Airway epithelial cell (primary cell): Measurements from ENCODE around the genes GABRE, PNMA6A, ATP2B3 and SLC6A8.

DNA sequence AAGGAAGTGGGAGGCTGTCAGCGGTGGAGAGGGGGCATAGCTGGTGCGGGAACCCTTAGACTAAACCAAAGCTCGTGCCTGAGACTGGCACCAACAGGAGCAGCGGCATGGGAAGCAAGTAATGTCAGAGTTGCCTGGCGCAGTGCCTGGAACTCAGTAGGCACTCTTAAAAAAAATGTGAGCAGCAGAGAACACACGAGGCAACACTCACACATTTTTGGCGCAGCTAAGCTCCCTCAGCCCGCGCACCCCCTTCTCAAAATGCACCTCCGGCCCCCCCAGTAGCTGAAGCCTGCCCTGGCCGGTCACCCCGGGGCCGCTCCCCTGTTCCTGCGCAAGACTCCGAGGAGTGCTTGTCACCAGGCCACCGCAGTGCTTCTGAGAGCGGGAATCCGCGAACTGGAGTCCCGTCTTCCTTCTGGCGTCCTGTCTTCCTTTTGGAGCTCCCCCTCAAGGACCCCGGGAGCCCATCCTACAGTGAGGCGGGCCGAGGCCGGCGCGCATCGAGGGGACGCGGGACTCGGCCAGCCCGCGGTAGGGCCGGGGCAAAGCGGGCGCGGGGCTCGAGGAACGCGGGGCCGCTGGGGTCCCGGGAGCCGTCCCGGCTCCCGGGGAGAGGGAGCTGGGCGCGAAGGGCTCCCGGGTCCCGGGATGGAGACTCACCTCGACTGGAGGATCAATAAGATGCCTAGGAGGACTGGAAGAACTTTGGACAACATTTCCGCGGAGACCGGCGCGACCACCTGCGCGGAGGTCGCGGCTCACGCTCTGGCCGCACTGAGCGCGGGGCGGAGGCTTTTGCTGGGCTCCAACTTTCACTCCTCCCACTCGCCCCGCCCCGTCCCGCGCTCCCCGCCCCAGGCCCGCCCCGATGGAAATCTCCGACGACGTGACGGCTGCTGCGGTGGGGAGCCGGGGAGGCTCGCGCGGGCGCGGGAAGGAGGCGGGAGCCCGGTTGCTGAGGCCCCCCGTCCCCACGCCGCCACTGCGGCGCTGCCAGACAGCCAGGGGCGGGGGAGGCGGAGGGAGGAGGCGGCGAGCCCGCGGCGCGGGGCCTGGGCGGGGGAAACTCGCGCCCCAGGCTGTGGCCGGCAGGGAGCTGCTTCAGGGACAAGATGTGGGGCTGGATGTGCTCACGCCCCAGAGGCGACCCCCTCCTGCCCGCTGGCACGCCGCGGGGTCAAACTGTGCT lies at the start of gene GABRE:
TSS of gene GABRE (minus strand) at position 770 of the 1,192 bp plus-strand sequence.
- RAMPAGE, long total RNA = start-site peak on the minus strand centred at position 782 of the sequence, 25 bp wide, 47 and 13 reads in 2 replicates

GRCh38 chrX:151981283-151981570 lies 6.8 kb upstream of the GABRE start:
- RAMPAGE, long total RNA = no peak

DNA sequence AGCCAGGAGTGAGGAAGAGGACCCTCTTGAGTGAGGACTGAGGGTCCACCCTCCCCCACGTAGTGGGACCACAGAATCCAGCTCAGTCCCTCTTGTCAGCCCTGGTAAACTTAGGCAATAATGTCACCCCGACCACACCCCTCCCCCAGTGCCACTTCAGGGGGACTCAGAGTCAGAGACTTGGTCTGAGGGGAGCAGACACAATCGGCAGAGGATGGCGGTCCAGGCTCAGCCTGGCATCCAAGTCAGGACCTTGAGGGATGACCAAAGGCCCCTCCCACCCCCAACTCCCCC lies 277 bp downstream of the CSAG1 start:
- RAMPAGE, long total RNA = no peak

- RAMPAGE, long total RNA = no peak
These were observed 1.4 kb upstream of the ZNF185 start for GRCh38 chrX:152896381-152896883.

DNA sequence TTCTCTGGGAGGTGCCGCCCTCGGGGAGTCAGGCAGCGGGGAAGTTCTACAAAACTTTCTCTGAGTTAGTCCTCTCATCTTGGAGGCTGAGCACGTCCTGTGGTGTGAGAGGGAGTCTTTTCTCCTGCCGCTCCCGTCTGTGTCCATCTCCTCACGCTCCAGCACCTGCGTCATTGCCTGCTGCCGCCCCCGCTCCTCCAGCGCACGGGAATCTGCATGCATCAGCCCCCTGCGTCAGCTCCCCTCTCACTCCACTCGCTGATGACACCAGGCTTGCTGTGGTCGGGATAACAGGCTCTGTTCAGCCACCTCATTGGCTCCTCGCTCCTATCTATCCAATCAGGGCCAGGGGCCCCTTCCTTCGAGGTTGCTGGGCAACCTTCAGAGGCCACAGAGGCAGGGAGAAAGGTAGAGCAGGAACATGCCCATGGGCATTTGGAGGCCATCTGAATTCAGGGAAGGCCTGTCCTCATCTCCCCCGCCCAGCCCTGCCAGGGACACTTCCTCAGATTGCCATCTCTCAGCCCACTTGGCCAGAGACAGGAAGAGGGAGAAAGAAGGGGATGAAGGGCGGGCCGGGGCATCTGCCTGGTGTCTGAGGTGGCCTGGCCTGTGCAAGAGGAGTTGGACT lies 9.3 kb downstream of the ZNF185 start:
- RAMPAGE, long total RNA = no peak

- RAMPAGE, long total RNA = no peak
These were observed 5.3 kb downstream of the PNMA5 start for GRCh38 chrX:152988619-152989089.

- RAMPAGE, long total RNA = no peak
These were observed at the start of gene PNMA6A for GRCh38 chrX:153072204-153072724. Gene PNMA6A, plus strand, starts transcription at chrX:153072454.

DNA sequence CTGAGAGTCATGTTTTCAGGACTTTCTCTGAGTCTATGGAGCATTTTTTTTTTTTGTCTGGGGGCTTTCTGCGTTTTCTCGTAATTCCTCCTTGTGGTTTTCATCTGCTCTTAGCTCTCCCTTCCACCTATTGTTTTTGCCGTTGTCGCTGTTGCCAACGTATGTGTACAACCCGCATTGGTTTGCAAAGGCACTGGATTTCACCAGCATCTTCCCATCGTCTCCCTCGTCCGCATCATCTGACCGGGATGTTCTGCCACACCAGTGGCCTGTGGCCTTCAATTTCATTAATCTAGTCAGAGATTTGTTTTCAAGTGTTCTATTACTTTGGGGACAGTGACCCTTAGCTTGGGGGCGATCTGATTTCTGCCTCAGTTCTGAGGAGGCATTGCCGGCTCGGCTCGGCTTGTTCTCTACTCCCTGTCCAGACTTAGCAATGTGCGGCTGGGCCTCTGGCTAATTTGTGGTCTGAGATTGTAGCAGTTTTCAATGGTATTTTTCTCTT lies 14.6 kb downstream of the PNMA6E start:
- RAMPAGE, long total RNA = no peak

- RAMPAGE, long total RNA = no peak
These were observed 6.4 kb upstream of the BGN start for GRCh38 chrX:153487995-153489169.

GRCh38 chrX:153517267-153517871 lies at the start of gene ATP2B3:
Gene ATP2B3, plus strand, starts transcription at chrX:153517642.
- RAMPAGE, long total RNA = no peak

- RAMPAGE, long total RNA = no peak
These were observed 23.9 kb upstream of the CCNQ start for GRCh38 chrX:153622640-153623410.

GRCh38 chrX:153685999-153687372 lies 1.2 kb upstream of the SLC6A8 start:
- RAMPAGE, long total RNA = no peak

GRCh38 chrX:153687373-153688545 lies at the start of gene SLC6A8:
Gene SLC6A8, plus strand, starts transcription at chrX:153687926.
- RAMPAGE, long total RNA = no peak

DNA sequence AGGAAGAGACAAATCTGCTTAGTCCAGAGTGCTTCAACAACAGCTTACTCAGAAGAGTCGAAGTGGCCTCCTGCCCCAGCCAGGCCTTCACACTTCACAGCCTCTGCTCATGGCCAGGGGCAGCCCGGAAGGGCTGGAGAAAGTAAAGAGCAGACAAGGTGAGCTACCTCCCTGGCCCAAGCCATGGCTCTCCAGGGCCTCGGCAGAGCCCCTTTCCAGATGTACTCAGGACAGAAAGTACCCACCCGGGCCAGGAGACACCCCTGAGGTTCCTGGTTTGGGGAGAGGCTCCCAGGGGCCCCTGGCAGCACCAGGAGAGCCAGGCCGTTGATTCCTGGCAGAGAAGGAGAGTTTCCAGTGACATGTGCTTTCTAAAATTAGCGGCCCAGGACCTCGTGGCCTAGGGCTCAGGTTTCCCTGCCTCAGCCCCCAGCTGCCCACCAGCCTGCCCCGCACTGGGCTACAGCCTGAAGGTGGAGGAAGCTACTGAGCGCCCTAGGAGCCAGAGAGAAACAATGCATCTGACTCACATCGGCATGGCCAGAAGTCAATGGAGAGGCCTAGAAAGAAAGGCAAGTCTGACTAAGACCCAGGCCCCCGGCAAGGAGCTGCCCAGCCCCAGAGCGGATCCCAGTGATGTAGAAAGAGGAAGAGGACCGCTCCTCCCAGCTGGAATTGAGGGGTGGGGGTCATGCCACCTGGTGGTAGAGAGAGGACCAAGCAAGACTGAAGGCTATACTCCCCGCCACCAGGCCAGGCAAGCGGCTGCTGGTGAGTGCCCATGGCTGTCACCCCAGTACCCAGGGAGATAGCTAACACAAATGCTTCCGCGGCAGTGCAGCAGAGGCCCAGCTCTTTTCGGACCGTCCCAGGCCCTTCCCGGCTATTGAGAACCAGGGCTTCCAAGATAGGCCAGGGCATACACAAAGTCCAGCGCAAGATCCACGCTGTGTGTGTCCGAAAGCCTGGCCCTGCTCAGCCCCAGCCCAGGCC lies 17.7 kb downstream of the SLC6A8 start:
- RAMPAGE, long total RNA = no peak

DNA sequence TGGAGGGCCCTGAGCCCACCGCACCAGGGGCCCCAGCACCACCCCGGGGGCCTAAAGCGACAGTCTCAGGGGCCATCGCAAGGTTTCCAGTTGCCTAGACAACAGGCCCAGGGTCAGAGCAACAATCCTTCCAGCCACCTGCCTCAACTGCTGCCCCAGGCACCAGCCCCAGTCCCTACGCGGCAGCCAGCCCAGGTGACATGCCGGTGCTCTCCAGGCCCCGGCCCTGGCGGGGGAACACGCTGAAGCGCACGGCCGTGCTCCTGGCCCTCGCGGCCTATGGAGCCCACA lies 356 bp downstream of the ABCD1 start:
- RAMPAGE, long total RNA = no peak

GRCh38 chrX:153927799-153928890 lies 2.1 kb upstream of the ARHGAP4 start:
- RAMPAGE, long total RNA = no peak

- RAMPAGE, long total RNA = no peak
These were observed 4.2 kb downstream of the HCFC1 start for GRCh38 chrX:153967225-153968008.

- RAMPAGE, long total RNA = no peak
These were observed 974 bp downstream of the IRAK1 start for GRCh38 chrX:154018788-154019068.

DNA sequence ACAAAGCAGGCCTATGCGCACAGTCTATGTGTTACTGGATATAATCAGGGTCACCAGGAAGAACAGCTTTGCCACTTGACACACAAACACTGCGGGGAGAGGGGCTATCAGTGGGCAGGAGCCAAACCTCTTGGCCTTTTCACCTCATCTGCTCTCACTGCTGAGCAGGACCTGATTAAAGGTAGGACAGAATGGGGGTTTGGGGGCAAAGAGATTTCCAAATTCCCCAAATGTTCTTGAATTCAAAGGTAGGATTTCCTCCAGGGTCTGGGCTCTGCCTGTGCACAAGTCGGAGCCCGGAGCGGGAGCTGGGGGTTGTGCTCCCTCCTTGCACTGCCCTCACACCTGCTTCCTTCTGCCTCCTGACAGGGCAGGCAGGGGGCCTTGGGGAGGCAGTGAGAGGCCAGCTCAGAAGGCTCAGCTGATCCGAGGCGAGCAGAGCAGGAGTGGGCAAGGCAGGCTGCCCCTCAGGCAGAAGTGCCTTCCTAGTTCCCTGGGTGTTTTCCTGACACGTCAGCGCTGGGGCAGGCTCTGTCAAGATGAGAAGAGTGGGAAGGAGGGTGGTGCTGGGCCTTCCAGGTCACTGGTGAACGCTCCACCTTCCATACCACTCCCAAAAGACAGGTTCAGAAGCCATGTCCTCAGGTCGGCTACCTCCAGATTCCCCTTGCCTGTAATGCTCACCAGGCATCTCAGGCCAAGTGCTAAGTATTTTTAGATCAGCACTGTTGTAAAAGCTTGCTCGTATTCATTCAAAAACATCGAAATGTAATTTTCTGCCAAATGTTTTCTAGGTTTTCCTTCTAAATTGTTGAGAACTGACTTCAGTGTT lies 5.5 kb upstream of the IRAK1 start:
- RAMPAGE, long total RNA = no peak

DNA sequence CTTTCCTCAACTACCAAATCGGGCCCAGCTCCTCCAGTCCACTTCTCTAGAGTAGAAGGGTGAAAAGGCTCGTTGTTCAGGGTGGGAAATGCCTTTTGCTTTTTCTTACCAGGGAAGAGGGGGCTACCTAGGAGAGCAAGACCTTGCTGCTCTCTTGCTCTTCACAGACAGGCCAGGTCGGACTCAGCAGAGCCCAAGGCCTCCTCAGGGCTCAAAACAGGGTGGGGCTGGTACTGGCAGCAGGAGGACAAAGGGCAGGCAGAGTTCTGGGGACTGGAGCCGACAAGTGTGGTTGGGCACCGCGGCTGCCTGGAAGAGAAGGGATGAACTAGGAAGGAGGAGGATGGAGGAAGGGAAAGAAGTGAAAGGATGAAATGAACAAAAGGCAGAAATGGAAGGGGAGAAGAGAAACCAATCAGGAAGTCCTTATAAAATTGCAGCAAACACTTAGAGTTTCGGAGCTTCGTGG lies 9.1 kb upstream of the IRAK1 start:
- RAMPAGE, long total RNA = no peak